Hepatocyte (in vitro differentiated cells and primary cell): ENCODE measurements around a stretch of chr15.

GRCh38 chr15:89330154-89330450 lies 4.5 kb downstream of the POLG start:
- RAMPAGE, long total RNA, result no peak
- RRBS, result no CpG with 5 or more reads among the region's 5 CpGs

GRCh38 chr15:89399863-89400492 lies 65.4 kb upstream of the POLG start:
- RAMPAGE, long total RNA, result no peak
- RRBS, result 7% methylated on average over 27 of the region's 58 CpGs

- RAMPAGE, long total RNA, result no peak
- RRBS, result no CpG with 5 or more reads among the region's 13 CpGs
Measured at GRCh38 chr15:89401550-89402409, 67.2 kb upstream of the POLG start.

GRCh38 chr15:89760310-89760795 lies 9.3 kb upstream of the MESP1 start:
- RAMPAGE, long total RNA, result no peak
- RRBS, result no CpG with 5 or more reads among the region's 10 CpGs

- RAMPAGE, long total RNA, result no peak
- RRBS, result 86% methylated on average over 3 of the region's 18 CpGs
Measured at GRCh38 chr15:89761048-89761864, 10.2 kb upstream of the MESP1 start.

DNA sequence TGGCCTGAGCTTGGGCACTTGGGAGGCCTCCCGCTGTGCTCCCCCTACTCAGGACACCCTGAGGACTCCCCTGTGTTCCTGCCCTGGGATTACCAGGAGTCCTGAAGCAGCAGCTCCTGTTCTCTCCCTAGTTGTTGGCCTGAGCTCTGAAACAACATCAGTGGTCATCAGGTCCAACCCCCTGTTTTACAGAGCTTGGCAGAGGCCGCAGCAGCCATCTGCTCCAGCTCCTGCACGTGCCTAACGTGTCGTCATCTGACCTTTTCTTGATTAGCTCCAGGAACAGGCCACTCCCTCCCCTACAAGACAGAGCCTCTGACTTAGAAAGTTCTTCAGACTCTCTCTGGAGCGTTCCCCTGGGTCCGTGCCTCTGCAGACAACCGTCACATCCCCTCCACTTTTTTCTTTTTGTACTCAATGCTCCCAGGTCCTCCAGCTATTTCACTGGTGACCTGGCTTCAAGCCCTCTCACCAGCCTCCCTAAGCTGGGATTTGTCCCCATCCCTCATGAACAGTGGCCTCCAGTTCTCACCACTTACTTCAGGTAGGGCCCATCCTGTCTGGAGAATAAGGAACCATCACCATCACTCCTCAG lies 7.9 kb upstream of the MESP2 start:
- RAMPAGE, long total RNA, result no peak
- RRBS, result no CpG with 5 or more reads among the region's 8 CpGs

- RAMPAGE, long total RNA, result no peak
- RRBS, result no CpG with 5 or more reads among the region's 6 CpGs
Measured at GRCh38 chr15:89792780-89793315, 16.7 kb downstream of the MESP2 start.

GRCh38 chr15:89802171-89803408 lies 12.1 kb downstream of the ANPEP start:
- RAMPAGE, long total RNA, result no peak
- RRBS, result no CpG with 5 or more reads among the region's 28 CpGs

DNA sequence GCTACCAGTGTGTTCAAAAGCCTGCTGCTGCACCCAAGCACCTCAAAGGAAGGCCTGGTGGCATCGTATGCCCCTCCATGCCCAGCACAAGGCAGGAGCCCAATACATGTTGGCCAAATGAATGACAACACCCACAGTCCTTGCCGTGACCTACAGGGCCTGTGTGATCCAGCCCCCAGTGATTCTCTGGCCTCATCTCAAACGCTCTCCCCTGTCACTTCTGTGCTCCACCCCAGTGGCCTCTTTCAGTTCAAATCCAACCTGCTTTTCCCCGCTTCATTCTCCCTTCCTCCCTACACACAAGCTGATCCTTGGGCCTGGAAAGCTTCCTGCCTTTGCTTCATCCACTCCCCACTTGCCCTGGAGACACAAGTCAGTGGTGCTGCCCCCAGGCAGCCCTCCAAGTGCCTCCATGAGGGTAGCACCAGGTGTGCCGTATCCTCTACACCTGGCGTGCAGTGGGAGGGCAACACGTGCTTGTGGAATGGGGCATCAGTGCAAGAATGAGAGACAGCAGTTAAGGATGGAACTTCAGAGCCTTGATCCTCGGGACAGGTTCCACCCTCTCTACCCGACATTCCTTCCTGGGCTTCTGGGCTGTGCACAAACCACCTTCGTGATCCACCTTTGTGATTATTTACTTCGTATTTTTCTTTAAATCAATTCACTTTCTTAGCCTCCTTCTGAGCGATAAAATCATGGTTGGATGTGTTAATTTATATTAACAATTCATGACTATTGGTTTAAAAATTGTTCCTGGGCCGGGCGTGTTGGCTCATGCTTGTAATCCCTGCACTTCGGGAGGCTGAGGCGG lies 3.8 kb downstream of the ANPEP start:
- RAMPAGE, long total RNA, result no peak
- RRBS, result no CpG with 5 or more reads among the region's 16 CpGs

GRCh38 chr15:89851754-89852288 lies 37.2 kb upstream of the ANPEP start:
- RAMPAGE, long total RNA, result no peak
- RRBS, result no CpG with 5 or more reads among the region's 3 CpGs

DNA sequence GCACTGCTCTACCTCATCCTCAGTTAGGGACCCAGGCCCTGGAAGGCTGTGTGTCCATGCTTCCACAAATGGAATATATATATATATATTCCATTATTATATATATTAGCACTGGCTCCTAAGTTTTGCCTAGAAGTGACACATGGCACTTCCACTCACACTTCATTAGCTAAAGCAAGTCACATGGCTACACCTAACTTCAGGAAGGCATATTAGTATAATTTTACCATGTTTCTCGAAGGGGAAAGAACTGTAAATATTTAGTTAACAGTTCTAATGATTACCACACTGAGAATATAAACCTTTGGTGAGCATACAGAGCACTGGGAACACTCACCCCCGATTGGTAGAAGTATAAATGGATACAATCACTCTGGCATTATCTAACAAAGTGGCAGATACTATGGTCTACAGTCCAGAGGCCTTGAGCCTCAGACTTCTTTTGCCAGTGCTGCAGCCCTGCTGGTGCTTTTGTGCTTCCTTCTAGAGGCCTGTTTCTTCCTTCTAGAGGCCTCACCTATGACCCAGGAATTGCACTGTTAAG lies 28.6 kb downstream of the AP3S2 start:
- RAMPAGE, long total RNA, result no peak
- RRBS, result no CpG with 5 or more reads among the region's 2 CpGs

DNA sequence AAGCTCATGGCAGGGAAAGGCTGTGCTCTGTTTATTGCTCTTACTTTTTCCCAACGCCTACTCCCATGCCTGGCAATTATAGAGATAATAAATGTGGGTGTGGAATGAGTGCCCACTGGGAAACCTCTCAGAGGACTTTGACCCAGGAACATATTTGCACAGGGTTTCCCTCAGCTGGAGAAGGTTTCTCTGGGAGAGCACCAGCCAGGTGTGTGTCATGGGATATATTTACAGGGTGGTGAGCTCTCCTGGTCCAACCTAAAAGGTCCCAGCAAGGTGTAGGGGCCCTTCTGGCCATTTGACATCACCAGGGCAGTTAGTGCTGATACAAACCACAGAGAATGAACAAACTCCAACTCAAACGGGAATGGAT lies 27.9 kb downstream of the ZNF710 start:
- RAMPAGE, long total RNA, result no peak
- RRBS, result no CpG with 5 or more reads among the region's 2 CpGs

DNA sequence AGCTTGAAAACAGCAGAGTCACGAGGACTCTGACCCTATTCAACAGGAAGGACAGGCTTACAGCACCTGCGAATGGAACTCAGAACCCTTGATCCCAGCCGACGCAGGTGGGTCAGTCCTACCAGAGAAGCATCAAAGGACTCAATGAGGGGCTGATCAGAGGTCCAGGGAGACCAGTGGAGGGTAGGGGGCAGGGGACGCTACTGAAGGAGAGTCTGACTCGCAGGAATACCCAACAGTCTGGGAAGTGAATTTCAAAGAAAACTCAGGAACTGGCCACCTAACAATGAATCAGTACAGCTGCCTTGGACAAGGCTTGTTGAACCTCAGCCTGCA lies 8.3 kb downstream of the IDH2 start:
- RAMPAGE, long total RNA, result no peak
- RRBS, result no CpG with 5 or more reads among the region's 6 CpGs

DNA sequence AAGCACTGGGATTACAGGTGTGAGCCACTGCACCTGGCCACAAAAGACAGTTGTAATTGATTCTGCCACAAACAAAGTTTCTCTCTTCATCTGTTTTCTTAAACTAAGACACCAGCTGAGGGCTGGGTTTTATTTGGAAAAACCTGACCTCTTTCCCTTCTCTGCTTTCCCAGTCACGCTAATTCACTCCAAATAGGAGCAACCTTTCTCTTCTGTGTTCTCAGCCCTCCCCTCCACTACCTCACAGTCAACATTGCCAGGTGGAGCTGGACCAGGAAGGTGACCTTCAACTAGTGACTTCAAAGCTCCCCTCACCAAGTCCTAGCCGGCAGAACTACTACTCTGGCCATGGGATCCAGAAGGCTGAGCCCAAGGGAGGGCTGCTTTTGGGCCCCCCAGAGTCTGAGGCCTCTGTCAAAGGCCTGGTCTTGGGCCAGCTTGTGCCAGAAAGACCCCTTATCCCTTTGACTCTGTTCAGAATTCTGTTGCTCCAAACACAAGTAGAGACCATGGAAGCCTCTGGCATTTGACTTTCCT lies 1.7 kb upstream of the IDH2 start:
- RAMPAGE, long total RNA, result no peak
- RRBS, result no CpG with 5 or more reads among the region's 2 CpGs

- RAMPAGE, long total RNA, result no peak
- RRBS, result no CpG with 5 or more reads among the region's 5 CpGs
Measured at GRCh38 chr15:90145164-90145498, 42.9 kb upstream of the IDH2 start.

DNA sequence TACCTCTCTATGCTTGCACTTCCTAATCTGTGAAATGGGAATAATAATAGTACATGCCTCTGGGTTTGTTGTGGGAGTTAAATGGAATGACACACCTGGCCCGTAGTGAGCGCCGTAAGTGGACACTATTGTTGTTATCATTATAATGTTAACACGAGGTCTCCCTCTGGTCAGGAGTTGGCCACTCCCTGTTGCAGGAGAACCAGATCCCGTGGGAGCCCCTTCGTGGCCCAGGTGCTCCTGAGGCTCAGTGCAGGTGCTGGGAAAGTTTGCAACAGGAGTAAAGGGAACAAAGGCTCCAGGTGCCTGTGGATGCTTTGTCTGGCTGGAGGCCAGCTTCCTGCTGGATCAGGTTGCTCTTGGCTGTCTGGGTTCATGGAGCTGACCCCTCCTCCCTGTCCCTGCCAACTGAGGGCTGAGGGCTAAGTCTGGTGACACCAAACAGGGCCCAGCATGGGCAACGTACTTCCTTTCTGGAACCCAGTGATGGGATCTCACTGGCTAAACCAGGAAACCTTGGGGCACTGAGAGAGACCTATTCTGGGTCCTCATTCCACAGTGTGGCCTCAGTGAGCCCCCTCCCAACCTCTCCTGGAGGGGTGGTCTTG lies 40.0 kb upstream of the SEMA4B start:
- RAMPAGE, long total RNA, result no peak
- RRBS, result no CpG with 5 or more reads among the region's 7 CpGs

GRCh38 chr15:90165579-90166240 lies 35.4 kb upstream of the SEMA4B start:
- RAMPAGE, long total RNA, result no peak
- RRBS, result no CpG with 5 or more reads among the region's 12 CpGs

- RAMPAGE, long total RNA, result no peak
- RRBS, result no CpG with 5 or more reads among the region's 5 CpGs
Measured at GRCh38 chr15:90264422-90265041, 940 bp upstream of the NGRN start.

- RAMPAGE, long total RNA, result no peak
- RRBS, result no CpG with 5 or more reads among the region's 7 CpGs
Measured at GRCh38 chr15:90293327-90294037, 28.0 kb downstream of the NGRN start.

GRCh38 chr15:90306520-90306740 lies 41.0 kb downstream of the NGRN start:
- RAMPAGE, long total RNA, result no peak
- RRBS, result no CpG with 5 or more reads among the region's 5 CpGs